HepG2 (cell line): Measurements from ENCODE around the genes TPRX2 and NTN5.

GRCh38 chr19:47609328-47609957 is 509 bp downstream of the BICRA start:
- RRBS, 2 experiments: 2 to 5% methylated on average over 34 of the region's 53 CpGs
CAGE:
- cytosol, long polyA minus RNA: no peak
- cytosol, long polyA plus RNA: no peak
- long polyA plus RNA: no peak
- nucleus, long polyA minus RNA: no peak
- nucleus, long polyA plus RNA: no peak

DNA sequence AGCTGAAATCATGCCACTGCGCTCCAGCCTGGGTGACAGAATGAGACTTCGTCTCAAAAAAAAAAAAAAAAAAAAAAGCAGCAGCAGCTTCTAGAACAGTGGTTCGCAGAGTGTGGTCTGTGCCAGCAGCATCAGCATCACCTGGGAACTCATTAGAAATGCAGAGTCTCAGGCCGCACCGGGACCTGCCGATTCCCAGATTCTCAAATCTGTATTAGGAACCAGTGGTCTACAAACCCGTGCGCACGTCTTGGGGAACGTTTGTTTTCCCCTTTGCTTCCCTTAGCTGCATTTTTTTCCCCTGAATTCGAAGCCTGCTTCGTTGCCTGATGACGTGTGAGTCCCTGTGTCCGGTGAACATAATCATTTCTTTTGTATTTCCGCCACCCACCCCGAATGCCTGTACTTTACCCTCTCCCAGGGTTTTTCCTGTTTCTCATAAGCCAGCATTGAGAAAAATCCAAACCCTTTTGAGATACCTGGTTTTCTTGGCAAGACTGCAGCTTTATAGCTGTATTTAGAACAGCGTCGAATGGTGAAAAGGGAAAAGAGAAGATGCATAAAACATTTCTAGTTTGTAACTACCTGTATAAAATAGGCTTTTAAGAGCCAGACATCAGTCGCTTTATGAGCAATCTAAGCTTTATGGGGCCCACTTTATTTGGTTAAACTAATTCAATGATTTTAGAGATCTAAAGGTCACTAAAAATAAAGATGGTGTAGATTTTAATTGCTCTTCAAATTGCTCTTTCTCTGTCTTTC is 49.8 kb downstream of the BICRA start:
- RRBS, 2 experiments: no CpG with 5 or more reads among the region's 19 CpGs
CAGE:
- cytosol, long polyA minus RNA: no peak
- cytosol, long polyA plus RNA: no peak
- long polyA plus RNA: no peak
- nucleus, long polyA minus RNA: no peak
- nucleus, long polyA plus RNA: no peak

- RRBS, 2 experiments: no CpG with 5 or more reads among the region's 25 CpGs
CAGE:
- cytosol, long polyA minus RNA: no peak
- cytosol, long polyA plus RNA: no peak
- long polyA plus RNA: no peak
- nucleus, long polyA minus RNA: no peak
- nucleus, long polyA plus RNA: no peak
Observed at GRCh38 chr19:47718693-47719726, 5.8 kb downstream of the EHD2 start.

GRCh38 chr19:47748973-47749777 is 3.8 kb downstream of the NOP53 start:
- RRBS, 2 experiments: no CpG with 5 or more reads among the region's 14 CpGs
CAGE:
- cytosol, long polyA minus RNA: no peak
- cytosol, long polyA plus RNA: no peak
- long polyA plus RNA: no peak
- nucleus, long polyA minus RNA: no peak
- nucleus, long polyA plus RNA: no peak

DNA sequence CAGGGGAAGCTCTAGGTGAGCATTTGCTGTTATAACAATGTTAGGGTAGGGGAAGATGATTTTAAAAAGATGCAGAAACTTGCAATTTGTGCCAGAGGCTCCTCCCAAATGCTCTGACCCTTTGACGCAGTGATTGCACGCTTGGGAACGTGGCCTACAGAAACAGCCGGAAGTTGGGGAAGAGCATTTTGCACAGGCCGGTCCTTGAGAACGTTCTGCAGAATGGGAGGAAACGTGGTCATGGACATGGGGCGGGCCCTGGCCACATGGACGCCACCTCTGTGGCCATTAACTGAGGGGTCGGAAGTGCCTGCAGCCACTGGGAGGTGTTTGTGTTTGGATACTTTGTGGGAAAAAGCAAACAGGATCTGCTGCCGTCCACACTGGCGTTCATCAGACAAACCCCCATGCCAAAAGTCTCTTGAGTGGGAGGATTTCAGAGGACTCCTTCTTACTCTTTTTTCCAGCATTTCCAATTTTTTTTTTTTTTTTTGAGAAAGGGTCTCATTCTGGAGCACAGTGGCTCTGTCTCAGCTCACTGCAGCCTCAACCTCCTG is 15.5 kb upstream of the SELENOW start:
- RRBS, 2 experiments: no CpG with 5 or more reads among the region's 12 CpGs
CAGE:
- cytosol, long polyA minus RNA: no peak
- cytosol, long polyA plus RNA: no peak
- long polyA plus RNA: no peak
- nucleus, long polyA minus RNA: no peak
- nucleus, long polyA plus RNA: no peak

DNA sequence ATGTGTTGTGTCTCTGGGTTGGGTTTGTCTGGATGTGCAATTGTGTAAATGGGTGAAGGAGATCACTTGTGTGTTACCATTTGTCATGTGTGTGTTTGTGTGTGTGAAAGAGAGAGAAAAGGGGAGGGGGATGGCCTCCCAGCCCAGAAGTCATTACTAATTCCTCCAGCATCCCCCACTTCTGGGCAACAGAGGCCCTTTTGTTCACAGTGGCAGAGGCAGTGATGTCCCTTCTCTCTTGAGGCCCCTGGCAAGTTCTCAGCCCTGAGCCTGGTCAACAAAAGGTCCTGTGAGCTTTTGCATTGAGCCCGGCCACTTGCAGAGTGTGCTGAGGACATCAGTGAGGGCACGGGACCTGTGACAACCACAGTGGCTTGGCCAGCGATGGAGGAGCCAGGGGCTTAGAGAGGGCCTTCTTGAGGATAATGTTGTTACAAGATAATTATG is 4.5 kb upstream of the SELENOW start:
- RRBS, 2 experiments: no CpG with 5 or more reads among the region's 3 CpGs
CAGE:
- cytosol, long polyA minus RNA: no peak
- cytosol, long polyA plus RNA: no peak
- long polyA plus RNA: no peak
- nucleus, long polyA minus RNA: no peak
- nucleus, long polyA plus RNA: no peak

- RRBS, 2 experiments: no CpG with 5 or more reads among the region's 12 CpGs
CAGE:
- cytosol, long polyA minus RNA: no peak
- cytosol, long polyA plus RNA: no peak
- long polyA plus RNA: no peak
- nucleus, long polyA minus RNA: no peak
- nucleus, long polyA plus RNA: no peak
Observed at GRCh38 chr19:47858786-47859438, at the start of gene TPRX2. TPRX2 (plus strand) TSS chr19:47859235.

GRCh38 chr19:47865188-47865670 is 6.2 kb downstream of the TPRX2 start:
- RRBS, 2 experiments: no CpG with 5 or more reads among the region's 9 CpGs
CAGE:
- cytosol, long polyA minus RNA: no peak
- cytosol, long polyA plus RNA: no peak
- long polyA plus RNA: no peak
- nucleus, long polyA minus RNA: no peak
- nucleus, long polyA plus RNA: no peak

- RRBS, 2 experiments: no CpG with 5 or more reads among the region's 5 CpGs
CAGE:
- cytosol, long polyA minus RNA: no peak
- cytosol, long polyA plus RNA: no peak
- long polyA plus RNA: no peak
- nucleus, long polyA minus RNA: no peak
- nucleus, long polyA plus RNA: no peak
Observed at GRCh38 chr19:48256818-48257213, 1.1 kb upstream of the CARD8 start.

DNA sequence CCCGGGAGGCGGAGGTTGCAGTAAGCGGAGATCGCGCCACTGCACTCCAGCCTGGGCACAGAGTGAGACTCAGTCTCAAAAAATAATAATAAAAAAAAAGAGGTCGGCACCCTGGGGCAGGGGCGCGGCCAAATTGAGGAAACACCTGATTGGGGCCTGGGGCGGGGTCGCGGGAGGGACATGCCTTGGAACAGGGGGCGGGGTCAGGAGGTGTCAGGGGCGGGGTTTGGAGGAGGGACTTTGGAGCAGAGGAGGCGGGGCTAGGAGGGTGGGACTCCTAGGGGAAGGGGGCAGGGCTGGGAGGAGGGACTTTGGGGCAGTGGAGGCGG is 21.8 kb downstream of the GRIN2D start:
- RRBS, 2 experiments: no CpG with 5 or more reads among the region's 15 CpGs
CAGE:
- cytosol, long polyA minus RNA: no peak
- cytosol, long polyA plus RNA: no peak
- long polyA plus RNA: no peak
- nucleus, long polyA minus RNA: no peak
- nucleus, long polyA plus RNA: no peak

GRCh38 chr19:48479844-48480536 is 10.8 kb downstream of the CYTH2 start:
- RRBS, 2 experiments: no CpG with 5 or more reads among the region's 34 CpGs
CAGE:
- cytosol, long polyA minus RNA: no peak
- cytosol, long polyA plus RNA: no peak
- long polyA plus RNA: no peak
- nucleus, long polyA minus RNA: no peak
- nucleus, long polyA plus RNA: no peak

DNA sequence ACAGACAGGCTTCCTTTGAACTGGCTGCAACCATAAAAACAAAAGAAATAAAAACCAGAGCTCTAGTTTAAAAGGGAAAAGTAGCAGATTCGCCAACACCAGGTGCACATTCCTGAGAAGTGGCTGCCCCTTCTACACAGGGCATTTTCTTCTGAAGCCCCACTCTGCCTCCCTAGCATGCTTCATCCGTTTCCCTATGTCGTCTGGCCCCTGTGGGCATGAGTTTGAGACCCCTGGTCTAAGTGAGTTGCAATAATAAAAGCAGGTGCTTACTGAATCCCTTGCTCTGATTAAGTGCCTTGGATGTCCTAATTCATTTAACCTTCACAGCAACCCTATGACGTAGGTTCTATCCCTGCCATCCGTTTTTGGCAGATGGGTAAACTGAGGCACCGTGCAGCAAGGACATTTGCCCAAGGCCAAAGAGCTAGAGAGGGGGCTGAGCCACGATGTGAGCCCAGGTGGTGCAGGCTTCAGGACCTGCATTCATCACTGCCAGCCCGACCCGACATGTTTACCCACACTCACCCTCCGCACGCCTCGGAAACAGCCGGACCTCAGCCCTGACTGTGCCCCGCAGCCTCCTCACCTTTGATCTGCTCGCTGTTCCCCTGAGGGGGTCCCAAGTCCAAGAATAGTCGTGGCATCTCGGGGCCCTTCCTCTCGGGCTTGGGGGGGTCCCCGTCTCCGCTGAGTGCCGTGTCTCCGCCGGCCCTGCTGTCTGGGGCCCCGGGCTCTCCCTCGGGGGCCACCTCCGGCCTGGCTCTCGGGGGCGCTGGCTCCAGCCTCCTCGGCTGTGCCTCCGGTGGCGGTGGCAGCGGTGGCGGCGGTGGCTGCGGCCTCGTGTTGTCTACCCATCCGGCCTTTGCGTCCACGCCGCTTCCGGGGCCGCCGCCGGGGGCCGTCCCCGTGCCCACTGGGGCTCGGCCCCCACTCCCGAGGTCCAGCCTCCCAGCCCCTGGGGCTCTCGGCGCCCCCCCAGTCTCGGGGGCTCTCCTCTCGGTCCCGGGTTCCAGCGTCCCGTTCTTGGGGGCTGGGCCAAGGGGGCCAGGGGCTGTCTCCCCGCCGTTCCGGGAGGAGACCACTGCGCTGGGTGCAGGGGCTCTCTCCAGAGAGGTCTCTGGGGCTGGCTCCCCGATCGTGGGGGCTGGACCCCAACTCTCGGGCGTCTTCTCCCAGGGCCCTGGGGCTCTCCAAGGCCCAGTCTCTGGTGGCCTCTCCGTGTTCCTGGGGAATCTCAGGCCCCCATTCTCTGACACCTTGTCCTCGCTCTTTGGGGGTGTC is 14.4 kb downstream of the LMTK3 start:
- RRBS, 2 experiments: 33 to 35% methylated on average over 17 to 21 of the region's 65 CpGs
CAGE:
- cytosol, long polyA minus RNA: no peak
- cytosol, long polyA plus RNA: no peak
- long polyA plus RNA: no peak
- nucleus, long polyA minus RNA: no peak
- nucleus, long polyA plus RNA: no peak

DNA sequence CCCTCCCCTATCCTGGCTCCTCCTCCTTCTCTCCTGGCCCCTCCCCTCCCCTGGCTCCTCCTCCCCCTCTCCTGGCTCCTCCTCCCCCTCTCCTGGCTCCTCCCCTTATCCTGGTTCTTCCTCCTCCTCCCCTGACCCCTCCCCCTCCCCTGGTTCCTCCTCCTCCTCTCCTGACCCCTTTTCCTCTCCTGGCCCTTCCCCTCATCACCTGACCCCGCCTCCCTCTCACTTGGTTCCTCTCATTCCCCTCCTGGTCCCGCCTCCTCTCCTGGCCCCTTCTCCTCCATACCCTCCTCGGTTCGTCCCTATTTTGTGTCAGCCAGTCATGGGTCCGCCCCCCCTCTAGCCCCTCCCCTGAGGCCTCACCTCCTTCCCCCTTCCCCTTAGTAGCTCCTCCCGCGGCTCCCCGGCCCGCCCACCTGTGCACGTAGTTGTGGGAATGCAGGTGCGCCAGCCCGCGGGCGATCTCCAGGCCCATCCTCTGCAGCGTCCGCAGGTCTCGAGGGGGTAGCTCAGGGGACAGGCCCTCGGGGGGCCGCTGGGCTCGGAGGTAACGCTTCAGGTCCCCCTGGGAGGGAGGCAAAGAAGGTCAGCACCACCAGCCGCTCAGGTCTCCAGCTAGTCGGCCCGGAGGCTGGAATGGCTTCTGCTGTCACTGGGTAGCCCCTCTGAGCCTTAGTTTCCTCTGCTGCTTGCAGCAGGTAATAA is 9.5 kb downstream of the LMTK3 start:
- RRBS, 2 experiments: no CpG with 5 or more reads among the region's 24 CpGs
CAGE:
- cytosol, long polyA minus RNA: no peak
- cytosol, long polyA plus RNA: no peak
- long polyA plus RNA: no peak
- nucleus, long polyA minus RNA: no peak
- nucleus, long polyA plus RNA: no peak

- RRBS, 2 experiments: no CpG with 5 or more reads among the region's 21 CpGs
CAGE:
- cytosol, long polyA minus RNA: no peak
- cytosol, long polyA plus RNA: no peak
- long polyA plus RNA: no peak
- nucleus, long polyA minus RNA: no peak
- nucleus, long polyA plus RNA: no peak
Observed at GRCh38 chr19:48624546-48625303, 5.4 kb downstream of the SPHK2 start.

DNA sequence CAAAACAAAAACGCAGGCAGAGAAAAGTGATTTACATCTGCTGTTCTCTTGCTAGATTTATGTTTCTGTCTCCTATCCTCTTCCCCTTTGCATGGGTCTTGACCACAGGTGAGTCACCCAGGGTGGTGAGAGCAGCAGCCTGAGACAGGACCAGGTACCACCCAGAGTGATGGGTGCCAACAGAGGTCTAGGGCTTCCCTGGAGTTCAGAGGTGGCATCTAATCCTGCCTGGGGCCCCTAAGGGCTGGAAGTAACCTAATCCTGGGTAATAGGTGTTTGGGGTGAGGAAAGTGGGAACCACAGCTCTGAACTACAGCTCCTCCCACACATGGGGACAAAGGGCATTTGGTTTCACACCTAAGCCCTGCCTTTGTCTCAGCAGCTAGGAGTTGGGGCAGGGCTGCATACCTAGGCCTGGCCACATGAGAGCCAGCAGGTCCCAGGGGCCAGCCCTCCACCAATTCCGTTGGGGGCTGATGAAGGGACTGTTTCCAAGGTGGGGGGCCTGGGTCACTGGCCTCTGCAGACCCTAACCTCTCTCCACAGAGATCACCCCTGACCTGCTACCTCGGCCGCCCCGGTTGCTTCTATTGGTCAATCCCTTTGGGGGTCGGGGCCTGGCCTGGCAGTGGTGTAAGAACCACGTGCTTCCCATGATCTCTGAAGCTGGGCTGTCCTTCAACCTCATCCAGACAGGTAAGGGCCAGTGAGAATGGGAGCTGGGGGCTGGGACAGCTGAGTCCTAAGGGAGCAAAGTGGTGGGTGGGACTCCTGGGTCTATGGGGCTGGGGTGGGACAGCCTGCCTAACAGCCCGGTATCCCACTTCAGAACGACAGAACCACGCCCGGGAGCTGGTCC is 8.1 kb downstream of the SPHK2 start:
- RRBS, 2 experiments: no CpG with 5 or more reads among the region's 11 CpGs
CAGE:
- cytosol, long polyA minus RNA: no peak
- cytosol, long polyA plus RNA: no peak
- long polyA plus RNA: no peak
- nucleus, long polyA minus RNA: no peak
- nucleus, long polyA plus RNA: no peak

GRCh38 chr19:48629466-48630670 is 7.3 kb downstream of the DBP start:
- RRBS, 2 experiments: 80 to 96% methylated on average over 2 to 3 of the region's 81 CpGs
CAGE:
- cytosol, long polyA minus RNA: no peak
- cytosol, long polyA plus RNA: no peak
- long polyA plus RNA: no peak
- nucleus, long polyA minus RNA: no peak
- nucleus, long polyA plus RNA: no peak

DNA sequence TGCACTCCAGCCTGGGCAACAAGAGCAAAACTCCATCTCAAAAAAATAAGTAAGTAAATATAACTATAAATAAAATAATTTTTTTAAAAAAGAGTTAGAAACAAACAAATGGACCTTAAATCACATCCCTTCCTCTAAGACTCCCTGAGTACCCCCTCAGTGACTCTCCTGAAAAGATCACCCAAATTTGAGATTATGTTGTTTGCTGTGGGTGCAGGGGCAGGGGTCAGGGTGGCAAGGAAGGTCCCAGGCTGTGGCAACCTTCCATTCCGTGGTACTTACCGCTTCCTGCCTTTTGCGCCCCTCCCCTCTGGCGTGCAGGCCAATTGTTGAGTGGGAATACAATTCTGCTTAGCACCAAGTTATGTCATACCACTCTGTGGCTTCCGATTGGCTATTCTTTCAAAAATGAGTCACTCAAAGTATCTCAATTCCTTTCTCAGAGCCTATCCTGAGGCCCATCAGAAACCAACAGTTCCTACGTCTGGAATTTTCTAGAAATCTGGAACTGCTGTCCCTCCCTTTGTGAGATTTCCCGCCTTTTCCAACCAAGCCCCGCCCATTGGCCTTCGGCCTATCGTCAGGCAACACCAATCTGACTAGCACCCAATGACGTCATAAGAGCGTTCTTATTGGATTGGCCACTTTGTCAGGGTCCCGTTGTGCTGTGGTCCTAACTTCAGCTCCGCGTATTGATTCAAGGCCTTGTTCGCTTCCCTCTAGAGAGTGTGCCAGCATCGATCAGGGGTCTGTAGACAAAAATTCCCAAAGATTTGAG is 12.0 kb downstream of the NTN5 start:
- RRBS, 2 experiments: no CpG with 5 or more reads among the region's 17 CpGs
CAGE:
- cytosol, long polyA minus RNA: no peak
- cytosol, long polyA plus RNA: no peak
- long polyA plus RNA: no peak
- nucleus, long polyA minus RNA: no peak
- nucleus, long polyA plus RNA: no peak

- RRBS, 2 experiments: no CpG with 5 or more reads among the region's 21 CpGs
CAGE:
- cytosol, long polyA minus RNA: no peak
- cytosol, long polyA plus RNA: no peak
- long polyA plus RNA: no peak
- nucleus, long polyA minus RNA: no peak
- nucleus, long polyA plus RNA: no peak
Observed at GRCh38 chr19:48672728-48673259, at the start of gene NTN5. NTN5 (minus strand) TSS chr19:48673017.

- RRBS, 2 experiments: 9% methylated on average over 26 to 27 of the region's 78 CpGs
CAGE:
- cytosol, long polyA minus RNA: start-site peak on the minus strand at chr19:48714052-48714083, 19 reads
- cytosol, long polyA plus RNA: no peak
- long polyA plus RNA: no peak
- nucleus, long polyA minus RNA: no peak
- nucleus, long polyA plus RNA: no peak
Observed at GRCh38 chr19:48713718-48714871, 5.4 kb downstream of the MAMSTR start.

DNA sequence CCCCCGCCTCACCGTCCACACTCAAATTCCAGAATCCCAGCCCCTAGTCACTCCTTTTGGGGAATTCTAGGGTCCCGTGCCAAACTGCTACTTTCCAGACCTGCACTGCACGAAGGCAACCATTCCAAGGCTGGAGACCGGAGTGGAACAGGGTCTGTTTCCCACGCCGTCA is 670 bp upstream of the FUT1 start:
- RRBS, 2 experiments: 95 to 96% methylated on average over 3 of the region's 7 CpGs
CAGE:
- cytosol, long polyA minus RNA: no peak
- cytosol, long polyA plus RNA: no peak
- long polyA plus RNA: no peak
- nucleus, long polyA minus RNA: no peak
- nucleus, long polyA plus RNA: no peak